ENCODE data around the gene CNKSR3.

- PRO-cap, 2 experiments, result no peak in any of the 2 experiments
- RAMPAGE, long total RNA, 4 experiments, result no peak in any of the 4 experiments
Observed at GRCh38 chr6:154438657-154439715, 71.5 kb downstream of the CNKSR3 start.

DNA sequence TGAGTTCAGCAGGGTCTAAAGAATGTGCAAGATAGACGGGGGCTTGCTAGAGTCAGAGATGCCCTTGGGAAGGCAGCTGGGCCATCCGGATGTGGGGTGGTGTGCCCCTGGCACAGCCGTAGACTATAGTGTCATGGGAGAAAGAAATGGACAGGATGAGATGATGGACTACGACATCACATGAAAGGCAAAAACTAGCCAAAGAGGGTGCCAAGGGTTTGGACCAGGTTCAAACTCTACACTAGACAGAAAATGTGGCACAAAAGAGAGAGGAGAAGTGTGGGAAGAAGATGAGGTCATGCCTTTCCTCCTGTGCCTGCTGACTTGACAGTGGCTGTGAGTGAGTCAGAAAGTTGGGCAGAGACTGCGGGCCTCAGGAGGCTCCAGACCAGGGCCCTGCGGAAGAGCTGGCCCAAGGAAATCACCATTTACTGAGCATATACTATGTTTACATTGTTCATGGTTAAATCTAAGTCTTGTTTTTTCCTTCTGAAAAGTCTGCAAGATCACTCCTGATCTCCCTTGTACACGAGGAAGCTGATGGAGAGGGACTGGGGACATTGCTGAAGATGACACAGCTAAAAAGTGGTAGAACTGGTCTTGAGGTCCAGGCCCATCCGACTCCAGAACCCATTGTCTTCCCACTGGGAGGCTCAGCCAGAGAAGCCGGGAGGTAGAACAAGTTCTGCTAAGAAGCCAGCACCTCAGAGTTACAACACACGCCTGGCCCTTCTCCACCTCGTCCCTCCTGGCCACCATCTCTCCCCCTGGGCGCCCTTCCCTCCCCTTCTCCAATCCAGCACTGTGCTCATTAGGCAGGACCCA lies 35.7 kb downstream of the CNKSR3 start:
- PRO-cap, 2 experiments, result no peak in any of the 2 experiments
- RAMPAGE, long total RNA, 4 experiments, result no peak in any of the 4 experiments

DNA sequence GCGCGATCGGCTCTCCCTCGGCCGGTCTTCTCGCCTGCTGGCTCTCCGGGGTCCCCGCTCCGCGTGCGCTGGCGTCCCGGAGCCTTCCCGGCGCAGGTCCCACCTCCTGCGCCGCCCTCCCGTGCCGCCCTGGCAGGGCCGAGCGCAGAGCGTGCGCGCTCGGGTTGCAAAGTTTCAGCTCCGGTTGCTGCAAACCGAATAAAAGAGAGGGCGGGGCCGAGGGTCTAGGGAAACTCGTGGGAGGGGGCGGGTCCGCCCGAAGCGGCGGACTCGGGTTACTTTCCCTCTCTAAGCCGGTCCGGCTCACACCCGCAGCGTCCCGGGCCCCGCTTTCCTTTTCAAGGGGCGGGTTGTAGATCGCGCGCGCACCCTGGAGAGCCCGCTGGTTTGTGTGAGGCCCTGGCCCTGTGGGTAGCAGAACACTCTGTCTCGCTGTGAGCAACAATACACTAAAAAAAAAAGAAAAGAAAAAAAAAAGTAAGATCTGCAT lies at the start of gene CNKSR3:
Gene CNKSR3 (minus strand): TSS at position 200 of the 490 bp plus-strand sequence.
- PRO-cap, 2 experiments, result peak in 2 of 2 experiments; most common plus-strand start position 278 of the sequence (in 1); most common minus-strand start position 70 of the sequence (in 1)
- RAMPAGE, long total RNA, 4 experiments, result start-site peak on the minus strand in 1 of 4 experiments, centred at position 129 of the sequence, 18 reads per replicate

DNA sequence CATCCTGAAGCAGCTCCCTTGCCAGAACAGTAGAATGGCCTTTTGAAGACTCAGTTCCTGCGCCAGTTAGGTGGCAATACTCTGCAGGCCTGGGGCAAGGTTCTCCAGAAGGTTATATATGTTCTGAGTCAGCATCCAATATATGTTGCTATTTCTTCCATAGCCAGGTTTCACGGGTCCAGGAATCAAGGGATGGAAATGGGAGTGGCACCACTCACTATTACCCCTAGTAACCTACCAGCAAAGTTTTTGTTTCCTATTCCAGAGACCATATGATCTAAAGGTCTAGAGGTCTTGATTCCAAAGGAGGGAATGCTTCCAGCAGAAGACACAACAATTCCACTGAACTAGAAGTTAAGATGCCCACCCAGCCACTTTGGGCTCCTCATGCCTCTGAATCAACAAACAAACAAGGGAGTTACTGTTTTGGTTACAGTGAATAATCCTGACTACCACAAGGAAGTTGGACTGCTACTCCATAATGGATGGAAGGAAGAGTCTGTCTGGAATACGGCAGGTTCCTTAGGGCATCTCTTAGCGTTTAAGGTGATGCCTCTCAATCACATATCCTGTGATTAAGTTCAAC lies 56.6 kb upstream of the CNKSR3 start:
- PRO-cap, 2 experiments, result no peak in any of the 2 experiments
- RAMPAGE, long total RNA, 4 experiments, result no peak in any of the 4 experiments

GRCh38 chr6:154771615-154772099 lies 38.4 kb downstream of the SCAF8 start:
- PRO-cap, 2 experiments, result no peak in any of the 2 experiments
- RAMPAGE, long total RNA, 4 experiments, result no peak in any of the 4 experiments

GRCh38 chr6:155106615-155107402 lies 111.7 kb downstream of the TIAM2 start:
- PRO-cap, 2 experiments, result no peak in any of the 2 experiments
- RAMPAGE, long total RNA, 4 experiments, result no peak in any of the 4 experiments

DNA sequence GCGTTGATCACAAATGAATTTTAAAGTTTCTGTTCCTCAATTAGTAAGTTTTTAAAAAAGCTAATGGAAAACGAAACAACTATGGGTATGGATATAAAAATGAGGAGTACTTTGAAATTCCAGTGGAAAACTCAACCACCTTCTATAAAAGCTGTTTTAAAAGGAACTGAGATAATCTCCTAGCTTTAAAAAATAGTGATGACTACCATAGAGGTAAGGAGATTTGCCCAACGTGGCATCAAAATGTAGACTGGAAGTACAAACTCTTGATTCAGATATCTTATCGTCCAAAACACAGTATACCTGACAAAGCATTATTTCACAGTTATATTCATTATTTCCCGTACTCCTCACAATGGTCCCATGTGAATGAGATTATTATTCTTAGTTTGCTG lies 1.1 kb upstream of the TFB1M start:
- PRO-cap, 2 experiments, result no peak in any of the 2 experiments
- RAMPAGE, long total RNA, 4 experiments, result no peak in any of the 4 experiments

DNA sequence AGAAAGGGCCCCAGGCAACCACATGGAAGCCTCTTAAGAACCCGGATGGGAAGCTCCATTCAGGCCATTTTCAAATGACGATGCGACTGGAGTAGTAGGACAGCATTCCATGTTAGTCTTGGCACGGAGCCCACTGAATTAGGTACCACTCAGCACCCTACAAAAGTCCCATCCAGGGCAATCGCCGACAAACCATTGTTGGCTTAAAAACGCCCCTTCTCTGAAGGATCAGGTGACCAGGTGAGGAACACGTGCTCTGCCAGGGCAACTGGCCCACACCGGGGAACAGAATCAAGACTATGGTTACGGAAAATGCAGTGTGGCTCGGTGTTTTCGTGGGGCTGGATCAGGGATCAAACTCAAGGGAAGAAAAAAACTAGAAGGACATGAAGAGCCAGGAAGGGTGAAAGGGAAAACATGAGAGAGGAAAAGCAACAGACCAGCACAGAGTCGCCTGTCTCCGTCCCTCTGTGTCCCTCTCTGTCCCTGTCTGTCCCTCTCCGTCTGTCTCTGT lies 177.8 kb upstream of the ARID1B start:
- PRO-cap, 2 experiments, result no peak in any of the 2 experiments
- RAMPAGE, long total RNA, 4 experiments, result no peak in any of the 4 experiments

- PRO-cap, 2 experiments, result no peak in any of the 2 experiments
- RAMPAGE, long total RNA, 4 experiments, result no peak in any of the 4 experiments
Observed at GRCh38 chr6:156773583-156773904, 3.6 kb upstream of the ARID1B start.

DNA sequence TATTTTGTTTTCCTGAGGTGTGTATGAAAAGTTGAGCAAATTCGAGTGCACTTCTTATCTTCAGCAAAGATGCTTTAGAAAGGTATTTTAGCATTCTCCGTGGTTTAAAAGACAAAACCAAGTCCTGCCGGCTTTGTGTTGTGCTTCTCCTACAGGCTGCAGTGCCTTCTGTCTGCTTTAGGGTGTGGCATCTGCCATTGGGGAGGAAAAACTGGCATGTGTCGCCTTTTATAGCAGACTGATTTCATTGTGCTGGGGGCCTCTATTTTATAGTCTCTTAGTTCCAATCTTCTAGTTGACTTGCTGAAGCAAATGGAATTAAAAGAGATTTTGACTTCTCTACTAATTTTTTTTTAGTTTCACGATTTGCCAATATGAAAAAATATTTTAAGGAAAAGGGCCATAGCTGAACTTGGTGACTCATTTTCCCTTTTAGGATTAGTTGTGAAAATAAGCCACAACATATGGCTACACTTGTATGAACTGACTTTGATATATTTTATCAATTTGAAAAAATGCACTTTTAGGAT lies 2.1 kb upstream of the ARID1B start:
- PRO-cap, 2 experiments, result no peak in any of the 2 experiments
- RAMPAGE, long total RNA, 4 experiments, result no peak in any of the 4 experiments

- PRO-cap, 2 experiments, result no peak in any of the 2 experiments
- RAMPAGE, long total RNA, 4 experiments, result start-site peak on the plus strand in 1 of 4 experiments, at chr6:157086672-157086897 at its widest, 7 reads per replicate
Observed at GRCh38 chr6:157086426-157087141, 236.7 kb downstream of the TMEM242 start.

DNA sequence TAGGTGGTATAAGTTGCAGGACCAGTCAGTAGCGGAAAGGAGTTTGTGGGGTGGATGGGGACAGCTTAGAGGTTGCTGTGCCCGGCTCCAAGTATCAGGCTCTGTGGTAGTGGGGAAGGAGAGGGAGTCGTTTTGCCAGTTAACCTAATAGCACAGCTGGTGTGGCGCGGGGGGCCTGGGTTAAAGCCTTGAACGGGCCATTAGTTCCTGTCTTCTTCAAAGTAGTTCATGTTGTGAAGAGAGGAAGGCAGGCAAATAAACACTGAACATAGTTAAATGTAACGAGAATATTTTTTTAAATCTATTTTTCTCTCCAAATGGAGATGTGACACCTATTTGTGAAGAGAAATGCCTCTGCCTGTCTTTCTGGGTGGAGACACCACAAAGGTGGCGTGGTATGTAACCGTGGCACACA lies 203.0 kb downstream of the TMEM242 start:
- PRO-cap, 2 experiments, result no peak in any of the 2 experiments
- RAMPAGE, long total RNA, 4 experiments, result no peak in any of the 4 experiments

GRCh38 chr6:157129175-157129815 lies 194.0 kb downstream of the TMEM242 start:
- PRO-cap, 2 experiments, result peak in 1 of 2 experiments; most common plus-strand start chr6:157129428 (in 1); most common minus-strand start chr6:157129281 (in 1)
- RAMPAGE, long total RNA, 4 experiments, result no peak in any of the 4 experiments

GRCh38 chr6:157182925-157183376 lies 140.4 kb downstream of the TMEM242 start:
- PRO-cap, 2 experiments, result no peak in any of the 2 experiments
- RAMPAGE, long total RNA, 4 experiments, result no peak in any of the 4 experiments

DNA sequence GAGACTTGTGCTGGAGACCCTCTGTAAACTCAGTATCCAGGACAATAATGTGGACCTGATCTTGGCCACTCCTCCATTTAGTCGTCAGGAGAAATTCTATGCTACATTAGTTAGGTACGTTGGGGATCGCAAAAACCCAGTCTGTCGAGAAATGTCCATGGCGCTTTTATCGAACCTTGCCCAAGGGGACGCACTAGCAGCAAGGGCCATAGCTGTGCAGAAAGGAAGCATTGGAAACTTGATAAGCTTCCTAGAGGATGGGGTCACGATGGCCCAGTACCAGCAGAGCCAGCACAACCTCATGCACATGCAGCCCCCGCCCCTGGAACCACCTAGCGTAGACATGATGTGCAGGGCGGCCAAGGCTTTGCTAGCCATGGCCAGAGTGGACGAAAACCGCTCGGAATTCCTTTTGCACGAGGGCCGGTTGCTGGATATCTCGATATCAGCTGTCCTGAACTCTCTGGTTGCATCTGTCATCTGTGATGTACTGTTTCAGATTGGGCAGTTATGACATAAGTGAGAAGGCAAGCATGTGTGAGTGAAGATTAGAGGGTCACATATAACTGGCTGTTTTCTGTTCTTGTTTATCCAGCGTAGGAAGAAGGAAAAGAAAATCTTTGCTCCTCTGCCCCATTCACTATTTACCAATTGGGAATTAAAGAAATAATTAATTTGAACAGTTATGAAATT lies 115.8 kb downstream of the TMEM242 start:
- PRO-cap, 2 experiments, result no peak in any of the 2 experiments
- RAMPAGE, long total RNA, 4 experiments, result start-site peak on the plus strand in 1 of 4 experiments, centred at position 162 of the sequence, 54 reads per replicate

DNA sequence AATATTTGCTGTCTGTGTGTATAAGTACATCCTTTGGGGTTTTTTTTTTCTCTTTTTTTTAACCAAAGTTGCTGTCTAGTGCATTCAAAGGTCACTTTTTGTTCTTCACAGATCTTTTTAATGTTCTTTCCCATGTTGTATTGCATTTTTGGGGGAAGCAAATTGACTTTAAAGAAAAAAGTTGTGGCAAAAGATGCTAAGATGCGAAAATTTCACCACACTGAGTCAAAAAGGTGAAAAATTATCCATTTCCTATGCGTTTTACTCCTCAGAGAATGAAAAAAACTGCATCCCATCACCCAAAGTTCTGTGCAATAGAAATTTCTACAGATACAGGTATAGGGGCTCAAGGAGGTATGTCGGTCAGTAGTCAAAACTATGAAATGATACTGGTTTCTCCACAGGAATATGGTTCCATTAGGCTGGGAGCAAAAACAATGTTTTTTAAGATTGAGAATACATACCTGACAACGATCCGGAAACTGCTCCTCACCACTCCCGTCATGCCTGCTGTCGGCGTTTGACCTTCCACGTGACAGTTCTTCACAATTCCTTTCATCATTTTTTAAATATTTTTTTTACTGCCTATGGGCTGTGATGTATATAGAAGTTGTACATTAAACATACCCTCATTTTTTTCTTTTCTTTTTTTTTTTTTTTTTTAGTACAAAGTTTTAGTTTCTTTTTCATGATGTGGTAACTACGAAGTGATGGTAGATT lies 115.1 kb downstream of the TMEM242 start:
- PRO-cap, 2 experiments, result no peak in any of the 2 experiments
- RAMPAGE, long total RNA, 4 experiments, result no peak in any of the 4 experiments

GRCh38 chr6:157273277-157273652 lies 50.1 kb downstream of the TMEM242 start:
- PRO-cap, 2 experiments, result no peak in any of the 2 experiments
- RAMPAGE, long total RNA, 4 experiments, result no peak in any of the 4 experiments

DNA sequence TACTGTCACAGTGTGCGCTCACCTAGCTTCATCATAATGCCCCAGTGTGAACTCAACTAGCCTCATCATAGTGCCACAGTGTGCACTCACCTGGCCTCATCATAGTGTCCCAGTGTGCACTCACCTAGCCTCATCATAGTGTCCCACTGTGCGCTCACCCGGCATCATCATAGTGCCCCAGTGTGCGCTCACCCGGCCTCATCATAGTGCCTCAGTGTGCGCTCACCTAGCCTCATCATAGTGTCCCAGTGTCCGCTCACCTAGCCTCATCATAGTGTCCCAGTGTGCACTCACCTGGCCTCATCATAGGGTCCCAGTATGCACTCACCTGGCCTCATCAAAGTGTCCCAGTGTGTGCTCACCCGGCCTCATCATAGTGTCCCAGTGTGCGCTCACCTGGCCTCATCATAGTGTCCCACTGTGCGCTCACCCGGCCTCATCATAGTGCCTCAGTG lies 10.5 kb downstream of the TMEM242 start:
- PRO-cap, 2 experiments, result peak in 1 of 2 experiments; most common minus-strand start position 268 of the sequence (in 1)
- RAMPAGE, long total RNA, 4 experiments, result no peak in any of the 4 experiments

DNA sequence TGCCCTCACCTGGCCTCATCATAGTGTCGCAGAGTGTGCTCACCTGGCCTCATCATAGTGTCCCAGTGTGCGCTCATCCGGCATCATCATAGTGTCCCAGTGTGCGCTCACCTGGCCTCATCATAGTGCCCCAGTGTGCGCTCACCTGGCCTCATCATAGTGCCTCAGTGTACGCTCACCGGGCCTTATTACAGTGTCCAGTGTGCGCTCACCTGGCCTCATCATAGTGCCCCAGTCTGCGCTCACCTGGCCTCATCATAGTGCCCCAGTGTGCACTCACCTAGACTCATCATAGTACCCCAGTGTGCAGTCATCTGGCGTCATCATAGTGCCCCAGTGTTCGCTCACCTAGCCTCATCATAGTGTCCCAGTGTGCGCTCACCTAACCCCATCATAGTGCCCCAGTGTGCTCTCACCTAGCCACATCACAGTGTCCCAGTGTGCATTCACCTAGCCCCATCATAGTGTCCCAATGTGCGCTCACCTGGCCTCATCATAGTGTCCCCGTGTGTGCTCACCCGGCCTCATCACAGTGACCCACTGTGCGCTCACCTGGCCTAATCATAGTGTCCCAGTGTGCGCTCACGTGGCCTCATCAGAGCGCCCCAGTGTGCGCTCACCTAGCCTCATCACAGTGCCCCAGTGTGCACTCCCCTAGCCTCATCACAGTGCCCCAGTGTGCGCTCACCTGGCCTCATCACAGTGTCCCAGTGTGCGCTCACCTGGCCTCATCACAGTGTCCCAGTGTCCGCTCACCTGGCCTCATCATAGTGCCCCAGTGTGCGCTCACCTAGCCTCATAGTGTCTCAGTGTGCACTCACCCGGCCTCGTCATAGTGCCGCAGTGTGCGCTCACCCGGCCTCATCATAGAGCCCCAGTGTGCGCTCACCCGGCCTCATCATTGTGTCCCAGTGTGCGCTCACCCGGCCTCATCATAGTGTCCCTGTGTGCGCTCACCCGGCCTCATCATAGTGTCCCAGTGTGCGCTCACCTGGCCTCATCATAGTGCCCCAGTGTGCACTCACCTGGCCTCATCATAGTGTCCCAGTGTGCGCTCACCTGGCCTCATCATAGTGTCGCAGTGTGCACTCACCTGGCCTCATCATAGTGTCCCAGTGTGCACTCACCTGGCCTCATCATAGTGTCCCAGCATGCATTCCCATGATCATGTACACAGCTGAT lies 9.7 kb downstream of the TMEM242 start:
- PRO-cap, 2 experiments, result no peak in any of the 2 experiments
- RAMPAGE, long total RNA, 4 experiments, result no peak in any of the 4 experiments

- PRO-cap, 2 experiments, result peak in 1 of 2 experiments; most common minus-strand start chr6:157382243 (in 1)
- RAMPAGE, long total RNA, 4 experiments, result start-site peak on the plus strand in 1 of 4 experiments, at chr6:157382048-157382923 at its widest, 11 reads per replicate
Observed at GRCh38 chr6:157381608-157382819, 1.0 kb downstream of the ZDHHC14 start.

Measured in upper lobe of left lung (tissue), 5 donors.